Hematopoietic multipotent progenitor cell (in vitro differentiated cells): Measurements from ENCODE around the genes CD1A, APCS and FCRL6.

- CAGE, long polyA plus RNA = no peak
Observed at GRCh38 chr1:157155542-157156520, 17.6 kb upstream of the ETV3 start.

DNA sequence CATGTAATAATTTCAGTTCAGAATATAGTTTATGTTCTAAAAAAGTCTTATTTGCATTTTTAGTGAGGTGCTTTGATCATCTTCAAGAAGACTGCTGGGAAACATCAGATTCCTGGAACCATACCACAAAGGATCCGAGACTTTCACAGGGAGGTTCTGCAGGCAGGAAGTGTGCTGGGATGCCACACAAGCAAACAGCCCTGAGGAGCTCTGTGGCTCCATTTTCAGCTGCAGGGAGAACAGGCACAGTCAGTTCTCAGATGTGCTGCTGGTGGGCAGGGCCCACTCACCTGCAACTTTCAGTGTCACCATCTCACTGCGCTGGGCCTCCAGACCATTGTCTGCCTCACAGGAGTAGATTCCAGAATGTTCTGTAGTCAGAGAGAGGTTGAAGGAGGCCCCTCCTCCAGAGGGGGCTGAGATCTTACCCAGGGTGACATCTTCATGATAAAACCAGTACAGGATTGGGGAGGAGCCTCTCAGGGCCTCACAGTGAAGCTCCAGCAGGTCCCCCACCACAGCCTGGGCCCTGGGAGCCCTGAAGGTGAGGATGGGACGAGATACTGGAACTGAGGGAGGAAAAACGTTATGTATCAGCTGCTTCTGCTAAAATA lies 28.2 kb downstream of the FCRL5 start:
- CAGE, long polyA plus RNA = no peak

- CAGE, long polyA plus RNA = no peak
Observed at GRCh38 chr1:158013625-158014326, 20.3 kb downstream of the KIRREL1 start.

GRCh38 chr1:158014327-158015088 lies 21.1 kb downstream of the KIRREL1 start:
- CAGE, long polyA plus RNA = no peak

DNA sequence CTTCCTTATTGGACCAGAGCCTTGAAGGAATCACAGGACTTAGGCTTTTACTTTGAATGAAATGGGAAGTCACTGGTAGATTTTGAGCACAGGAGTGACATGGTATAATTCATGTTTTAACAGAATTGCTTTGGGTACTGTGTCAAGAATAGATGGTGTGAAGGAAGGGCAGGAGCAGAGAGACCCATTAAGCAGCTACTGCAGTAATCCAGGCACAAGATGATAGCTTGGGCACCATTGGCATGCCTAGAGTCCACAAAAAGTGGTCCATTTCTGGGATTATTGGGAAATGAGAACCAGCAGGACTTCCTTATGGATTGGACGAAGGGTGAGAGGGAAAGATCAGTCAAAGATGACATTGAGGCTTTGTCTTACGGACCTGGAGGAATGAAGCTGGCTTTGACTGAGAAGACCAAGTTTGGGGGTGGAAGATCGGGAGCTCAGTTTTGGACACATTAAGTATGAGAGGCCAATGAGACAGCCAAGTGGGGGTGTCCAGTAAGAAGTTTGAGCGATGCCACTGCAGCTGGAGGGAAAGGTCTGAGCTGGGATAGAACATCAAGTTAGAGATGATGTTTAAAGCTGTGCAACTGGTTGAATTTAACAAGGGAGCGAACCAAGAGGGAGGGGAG lies 52.6 kb downstream of the KIRREL1 start:
- CAGE, long polyA plus RNA = no peak

DNA sequence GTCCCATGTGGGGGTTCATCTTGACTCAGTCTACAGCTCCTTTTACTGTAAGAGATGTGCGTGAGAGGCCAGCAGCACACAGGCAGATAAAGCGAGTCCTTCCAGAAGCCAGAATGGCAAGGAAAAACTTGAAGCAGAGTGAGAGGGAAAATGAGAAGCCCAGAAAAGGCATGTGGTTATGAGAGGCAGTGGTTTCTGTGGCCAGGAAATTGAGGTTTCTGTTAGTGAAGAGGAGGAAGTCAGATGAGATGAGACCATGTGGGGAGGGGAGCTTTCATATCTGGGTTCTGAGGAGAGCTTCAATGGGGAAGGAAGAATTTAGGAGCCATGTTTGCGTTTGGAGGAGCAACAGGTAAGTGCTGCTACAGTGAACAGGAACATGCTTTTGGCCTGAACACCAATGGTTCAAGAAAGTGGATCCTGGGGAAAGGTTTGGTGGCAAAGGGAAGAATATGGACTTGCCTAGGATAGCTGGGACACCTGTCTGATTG lies 6.1 kb upstream of the CD1A start:
- CAGE, long polyA plus RNA = no peak

DNA sequence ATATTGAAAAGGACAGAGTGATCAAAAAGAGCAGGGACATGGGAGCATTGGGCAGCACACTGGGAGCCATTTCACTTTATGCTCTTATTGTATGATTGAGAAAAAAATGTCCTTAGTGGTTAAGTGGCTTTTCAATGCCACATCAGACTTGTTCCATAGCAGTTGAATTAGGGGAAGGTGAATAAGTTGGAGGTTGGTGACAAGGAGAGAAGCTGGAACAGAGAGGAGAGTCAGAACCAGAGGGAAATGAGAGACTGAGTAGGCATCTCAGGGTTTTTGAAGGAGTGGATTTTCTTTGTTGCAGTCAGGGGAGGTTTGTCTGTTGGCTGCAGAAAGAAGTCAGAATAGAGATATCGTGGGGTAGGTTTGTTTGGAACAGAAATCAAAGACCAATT lies at the start of gene CD1A:
Gene CD1A (plus strand): TSS at position 184 of the 395 bp plus-strand sequence.
- CAGE, long polyA plus RNA = no peak

- CAGE, long polyA plus RNA = no peak
Observed at GRCh38 chr1:158730915-158731403, 10.4 kb upstream of the OR6K3 start.

- CAGE, long polyA plus RNA = no peak
Observed at GRCh38 chr1:158952424-158952934, 21.1 kb downstream of the PYHIN1 start.

GRCh38 chr1:159008648-159009125 lies 1.0 kb upstream of the IFI16 start:
- CAGE, long polyA plus RNA = no peak

DNA sequence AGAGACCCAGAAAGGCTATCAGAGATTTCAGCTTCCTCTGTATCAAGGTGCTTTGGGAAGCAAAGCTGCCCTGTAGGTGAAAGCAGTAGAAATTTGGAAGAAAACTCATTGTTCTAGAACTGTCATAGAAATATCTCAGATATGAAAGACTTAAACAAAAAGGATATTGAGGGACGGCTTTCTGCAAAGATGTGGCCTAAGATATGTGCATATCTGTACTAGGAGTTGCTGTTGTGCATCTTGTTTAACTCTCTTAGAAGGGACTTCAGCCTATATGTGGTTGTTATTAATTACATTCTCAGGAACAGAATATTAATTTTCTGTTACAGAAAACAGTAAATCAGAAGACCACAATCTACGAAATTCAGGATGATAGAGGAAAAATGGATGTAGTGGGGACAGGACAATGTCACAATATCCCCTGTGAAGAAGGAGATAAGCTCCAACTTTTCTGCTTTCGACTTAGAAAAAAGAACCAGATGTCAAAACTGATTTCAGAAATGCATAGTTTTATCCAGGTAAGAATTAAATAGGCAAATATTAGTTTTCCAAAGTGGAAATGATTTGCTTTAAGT lies 10.4 kb downstream of the IFI16 start:
- CAGE, long polyA plus RNA = no peak

DNA sequence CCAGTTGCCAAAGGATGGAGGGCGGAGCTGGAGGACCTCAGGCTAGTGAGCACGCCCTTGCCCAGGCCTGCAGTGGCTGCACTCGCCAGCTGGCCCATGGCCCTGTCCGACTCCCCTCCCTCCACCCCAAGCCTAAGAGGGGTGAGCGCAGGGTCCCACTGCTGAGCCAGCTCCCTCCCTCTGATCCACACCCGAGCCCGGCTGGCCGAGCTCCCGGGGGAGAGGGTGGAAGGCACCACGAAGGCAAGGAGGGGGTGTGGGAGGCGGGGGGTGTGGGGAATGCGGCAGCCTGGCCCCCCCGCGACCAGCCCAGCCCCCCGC lies 234 bp upstream of the CADM3 start:
- CAGE, long polyA plus RNA = no peak

GRCh38 chr1:159556510-159556729 lies 20.6 kb upstream of the OR10J5 start:
- CAGE, long polyA plus RNA = no peak

DNA sequence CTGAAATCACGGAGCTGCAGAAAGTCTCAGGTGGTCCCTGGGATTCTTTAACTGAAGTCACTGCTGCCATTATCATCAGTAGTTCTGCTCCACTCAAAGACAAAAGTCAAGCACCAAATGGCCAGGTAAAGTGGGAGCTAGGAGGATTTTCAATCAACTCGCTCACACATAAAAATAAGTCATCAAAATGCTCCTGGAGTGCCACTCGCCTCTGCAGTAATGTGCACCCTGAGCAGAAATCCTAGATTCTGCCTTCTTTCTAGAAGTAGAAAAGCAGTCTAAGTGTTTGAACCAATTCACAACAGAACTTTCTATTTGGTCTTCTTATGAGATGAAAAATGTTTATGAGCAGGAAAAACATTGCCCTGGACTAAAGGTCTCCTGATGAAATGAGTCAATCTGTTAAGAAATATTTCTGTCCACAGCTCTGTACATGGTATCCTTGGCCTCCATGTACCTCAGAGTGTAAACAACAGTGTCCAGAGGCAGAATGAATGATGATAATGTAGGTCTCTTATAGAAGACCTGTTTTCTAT lies 6.3 kb upstream of the APCS start:
- CAGE, long polyA plus RNA = no peak

GRCh38 chr1:159587311-159587991 lies at the start of gene APCS:
APCS (plus strand) TSS chr1:159587826.
- CAGE, long polyA plus RNA = no peak

GRCh38 chr1:159802217-159802655 lies at the start of gene FCRL6:
FCRL6 (plus strand) TSS chr1:159802360.
- CAGE, long polyA plus RNA = no peak

DNA sequence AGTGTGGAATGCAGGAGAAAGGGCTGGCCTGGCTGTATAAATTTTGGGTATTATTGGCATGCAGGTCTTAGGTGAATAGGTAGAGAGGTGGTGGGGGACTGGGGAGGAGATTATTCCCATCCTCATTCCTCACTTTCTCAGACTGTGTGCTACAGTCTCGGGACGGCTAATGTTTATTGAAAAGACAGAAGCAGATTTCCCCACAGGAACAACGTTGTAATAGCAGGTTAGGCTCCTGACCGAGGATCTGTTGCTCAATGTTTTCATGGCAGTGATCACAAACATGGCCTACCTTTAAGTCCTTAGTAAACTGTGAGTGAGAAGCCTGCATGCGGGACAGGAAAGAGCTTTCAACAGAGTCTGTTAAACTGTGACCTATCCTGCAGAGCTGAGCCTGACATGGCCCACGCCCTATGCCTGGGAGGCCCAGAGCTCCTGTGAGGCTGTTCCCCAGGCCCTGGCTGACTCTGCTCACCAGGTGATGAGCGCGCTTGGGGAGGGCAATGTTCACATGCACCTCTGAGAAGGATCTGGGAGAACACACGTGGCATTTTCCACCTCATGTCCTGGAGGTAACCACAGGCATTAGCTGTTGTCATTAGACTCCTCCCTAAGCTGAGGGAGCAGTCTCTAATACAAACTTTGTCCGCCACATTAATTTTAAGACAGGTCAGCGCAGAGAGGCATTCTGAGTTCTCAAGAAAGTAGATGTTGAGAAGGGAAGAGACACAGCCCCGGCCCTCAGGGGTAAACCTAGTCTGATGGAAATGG lies 16.4 kb downstream of the VSIG8 start:
- CAGE, long polyA plus RNA = no peak

DNA sequence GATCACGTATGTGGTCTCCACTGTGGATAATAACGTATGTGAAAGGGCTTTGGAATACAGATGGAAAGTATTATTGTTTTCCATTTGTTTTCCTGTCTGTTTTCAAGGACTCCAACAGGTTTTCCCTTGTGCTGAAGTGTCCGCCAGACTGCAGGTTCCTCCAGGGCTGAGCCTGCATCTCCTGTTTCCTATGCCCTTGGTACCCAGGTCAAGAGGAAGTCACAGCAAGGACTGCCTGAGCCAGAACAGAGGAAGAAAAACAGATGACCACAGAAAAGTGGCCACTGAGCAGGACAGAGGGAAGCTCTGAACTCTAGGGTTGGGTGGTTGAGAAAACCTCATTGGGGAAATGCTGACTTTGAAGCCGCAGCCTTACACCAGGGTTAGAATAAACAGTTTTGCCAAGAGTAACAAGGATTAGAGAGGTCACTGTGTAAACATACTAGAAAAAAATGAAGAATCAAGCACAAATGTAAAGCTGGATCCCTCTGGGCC lies 3.9 kb downstream of the CFAP45 start:
- CAGE, long polyA plus RNA = no peak

DNA sequence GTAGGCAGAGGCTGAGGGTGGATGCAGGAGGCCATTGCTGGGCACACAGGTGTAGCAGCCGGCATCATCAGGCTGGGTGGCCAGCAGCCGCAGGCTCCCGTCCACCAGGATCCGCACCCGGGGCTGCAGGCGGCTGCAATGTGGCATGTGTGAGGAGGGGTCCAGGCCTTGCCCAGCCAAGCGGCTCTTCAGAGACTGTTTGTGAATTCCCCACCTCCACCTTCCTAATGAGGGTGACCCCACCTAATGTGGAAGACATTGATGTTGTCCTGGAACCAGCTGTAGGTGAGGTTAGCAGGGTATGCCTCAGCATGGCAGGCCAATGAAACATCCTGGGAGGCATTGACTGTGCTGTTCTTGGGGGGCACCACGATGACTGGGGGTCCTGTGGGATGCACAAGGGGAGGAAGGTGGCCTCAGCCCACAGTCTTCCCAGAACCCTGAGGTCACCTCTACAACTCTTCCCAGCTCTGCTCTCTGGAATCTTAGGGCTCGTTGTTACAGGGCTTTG lies 9.2 kb upstream of the TAGLN2 start:
- CAGE, long polyA plus RNA = no peak

- CAGE, long polyA plus RNA = no peak
Observed at GRCh38 chr1:159961675-159962200, 7.7 kb upstream of the SLAMF9 start.